ENCODE measurements around a stretch of chr21.

- RRBS: no CpG with 5 or more reads among the region's 1 CpG
CAGE:
- cytosol, long polyA plus RNA: no peak
- long polyA plus RNA: no peak
- nucleus, long polyA plus RNA: no peak
These were observed 809.8 kb downstream of the USP25 start for GRCh38 chr21:16539706-16539905.

GRCh38 chr21:17425872-17426179 lies 87.0 kb upstream of the CXADR start:
- RRBS: no CpG with 5 or more reads among the region's 1 CpG
CAGE:
- cytosol, long polyA plus RNA: no peak
- long polyA plus RNA: no peak
- nucleus, long polyA plus RNA: no peak

DNA sequence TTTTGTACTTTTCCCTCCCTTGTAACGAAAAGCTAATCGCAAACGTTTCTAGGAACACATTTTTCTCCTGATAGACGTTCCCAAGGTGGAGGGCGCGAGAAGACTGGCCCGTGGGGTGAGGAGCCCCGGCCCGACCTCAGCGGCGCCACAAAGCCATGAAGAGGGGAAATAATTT lies 978 bp downstream of the BTG3 start:
- RRBS: no CpG with 5 or more reads among the region's 11 CpGs
CAGE:
- cytosol, long polyA plus RNA: no peak
- long polyA plus RNA: no peak
- nucleus, long polyA plus RNA: no peak

DNA sequence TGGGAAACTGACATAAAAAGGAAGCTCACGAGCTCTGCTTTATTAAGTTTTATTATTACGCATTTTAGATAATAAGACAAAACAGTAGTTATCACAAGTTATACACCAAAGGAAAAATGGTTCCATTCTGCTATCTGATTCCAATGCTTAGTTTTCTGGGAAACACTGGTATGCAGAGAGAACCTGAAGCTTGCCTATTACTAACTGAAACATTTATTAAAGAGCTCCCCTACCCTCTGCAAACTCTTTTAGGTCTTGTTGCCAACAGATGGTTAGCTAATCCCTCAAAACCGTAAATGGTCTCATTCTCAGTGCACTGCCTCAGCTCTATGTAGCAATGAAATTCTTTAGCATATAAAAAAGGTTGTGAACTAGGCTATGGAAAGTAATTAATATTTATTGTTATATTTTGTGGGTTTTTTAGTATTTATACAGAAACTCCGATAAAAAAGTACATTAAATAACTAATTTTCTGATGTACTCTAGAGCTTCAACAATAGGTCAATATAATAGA lies 20.4 kb downstream of the C21orf91 start:
- RRBS: no CpG with 5 or more reads among the region's 4 CpGs
CAGE:
- cytosol, long polyA plus RNA: no peak
- long polyA plus RNA: no peak
- nucleus, long polyA plus RNA: no peak

GRCh38 chr21:17817924-17818530 lies 1.1 kb downstream of the C21orf91 start:
- RRBS: no CpG with 5 or more reads among the region's 4 CpGs
CAGE:
- cytosol, long polyA plus RNA: no peak
- long polyA plus RNA: no peak
- nucleus, long polyA plus RNA: no peak

- RRBS: no CpG with 5 or more reads among the region's 16 CpGs
CAGE:
- cytosol, long polyA plus RNA: no peak
- long polyA plus RNA: no peak
- nucleus, long polyA plus RNA: no peak
These were observed 1144.4 kb upstream of the NCAM2 start for GRCh38 chr21:19853675-19854396.

DNA sequence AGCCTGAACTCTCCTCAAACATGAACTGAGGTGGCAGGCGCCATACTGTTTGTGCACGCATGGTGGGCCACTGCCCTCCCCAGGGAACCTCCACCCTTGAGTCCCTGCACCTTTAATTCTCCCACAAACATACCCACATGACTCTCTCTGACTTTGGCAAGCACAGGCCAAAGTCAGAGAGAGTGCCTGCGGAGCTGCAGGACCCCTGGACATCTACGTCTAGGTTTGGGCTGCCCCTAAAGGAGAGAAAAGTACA lies 260.4 kb downstream of the NCAM2 start:
- RRBS: no CpG with 5 or more reads among the region's 4 CpGs
CAGE:
- cytosol, long polyA plus RNA: no peak
- long polyA plus RNA: no peak
- nucleus, long polyA plus RNA: no peak

DNA sequence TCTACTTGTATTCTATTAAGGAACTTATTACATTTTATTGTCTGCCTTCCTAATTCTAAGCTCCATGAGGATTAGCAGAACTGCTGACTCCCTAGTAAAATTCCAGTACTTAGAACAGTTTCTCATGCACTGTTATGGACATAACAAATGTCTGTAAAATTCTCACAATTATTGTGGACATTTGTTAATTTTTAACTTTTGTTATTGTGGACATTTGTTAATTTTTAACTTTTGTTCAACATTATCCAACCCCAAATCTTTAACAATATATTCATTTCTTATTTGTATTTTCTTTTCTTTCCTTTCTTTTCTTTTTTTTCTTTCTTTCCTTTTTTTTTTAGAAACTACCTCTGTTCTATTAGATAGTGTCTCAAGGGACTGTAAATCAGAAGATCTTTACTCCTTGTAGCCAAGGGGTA lies 1064.6 kb downstream of the NCAM2 start:
CAGE:
- cytosol, long polyA plus RNA: no peak
- long polyA plus RNA: no peak
- nucleus, long polyA plus RNA: no peak

GRCh38 chr21:25879130-25879380 lies 144.3 kb downstream of the GABPA start:
- RRBS: no CpG with 5 or more reads among the region's 2 CpGs
CAGE:
- cytosol, long polyA plus RNA: no peak
- long polyA plus RNA: no peak
- nucleus, long polyA plus RNA: no peak

DNA sequence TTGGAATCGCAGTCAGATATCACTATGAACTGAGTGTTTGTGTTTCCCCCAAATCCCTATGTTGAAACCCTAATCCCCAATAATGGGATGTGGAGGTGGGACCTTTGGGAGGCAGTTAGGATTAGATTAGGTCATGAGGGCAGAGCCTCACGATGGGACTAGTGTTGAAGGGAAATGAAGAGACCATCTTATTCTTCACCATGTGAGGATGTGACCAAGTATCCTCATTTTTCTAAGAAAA lies 144.5 kb downstream of the GABPA start:
- RRBS: no CpG with 5 or more reads among the region's 2 CpGs
CAGE:
- cytosol, long polyA plus RNA: no peak
- long polyA plus RNA: no peak
- nucleus, long polyA plus RNA: no peak

DNA sequence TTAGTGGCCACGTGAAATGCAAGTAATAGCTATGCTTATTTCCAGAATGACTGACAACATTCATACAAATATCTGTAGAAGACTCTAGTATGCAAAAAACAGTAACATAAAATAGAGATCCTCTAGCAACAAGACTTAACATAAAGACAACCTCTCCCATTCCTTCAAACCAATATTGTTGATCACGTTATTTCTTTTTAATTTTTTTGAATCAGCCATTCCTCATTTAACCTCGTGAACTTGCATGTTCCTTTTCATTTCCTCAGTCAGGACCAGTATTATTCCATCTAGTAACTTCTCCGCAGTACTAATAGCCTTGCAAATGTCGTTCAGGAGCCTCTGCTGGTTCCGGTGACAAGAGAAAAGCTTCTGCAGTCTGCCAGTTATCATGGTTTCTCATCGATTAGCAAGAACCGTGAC lies 3.1 kb downstream of the APP start:
- RRBS: no CpG with 5 or more reads among the region's 8 CpGs
CAGE:
- cytosol, long polyA plus RNA: no peak
- long polyA plus RNA: no peak
- nucleus, long polyA plus RNA: no peak

DNA sequence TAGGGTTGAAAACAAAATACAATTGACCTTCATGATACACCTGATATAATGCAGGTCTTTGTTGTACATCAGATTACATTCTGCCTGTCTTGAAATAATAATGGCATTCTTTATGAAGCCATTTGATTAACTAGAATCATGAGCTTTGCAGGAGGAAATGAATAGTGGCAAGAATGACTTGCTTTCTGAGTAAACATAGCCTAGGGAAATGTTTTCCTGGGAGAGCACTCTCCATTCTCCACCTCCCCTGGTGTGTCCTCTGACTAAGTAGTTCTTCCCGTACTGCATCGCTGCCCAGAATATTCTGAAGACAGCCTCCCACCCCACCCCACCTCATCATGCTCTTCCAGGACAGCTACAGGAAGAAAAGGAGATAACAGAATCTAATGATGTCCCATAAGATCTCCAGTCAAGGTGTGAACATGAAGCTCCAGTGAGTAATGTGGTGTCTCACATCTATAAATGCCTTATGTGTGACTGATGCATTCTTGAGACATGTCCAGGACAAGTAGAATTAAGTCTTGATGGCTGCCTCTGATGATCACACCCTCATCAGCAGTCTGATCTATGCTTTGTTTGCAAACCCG lies 183.2 kb downstream of the CYYR1 start:
- RRBS: no CpG with 5 or more reads among the region's 3 CpGs
CAGE:
- cytosol, long polyA plus RNA: no peak
- long polyA plus RNA: no peak
- nucleus, long polyA plus RNA: no peak

- RRBS: no CpG with 5 or more reads among the region's 7 CpGs
CAGE:
- cytosol, long polyA plus RNA: no peak
- long polyA plus RNA: no peak
- nucleus, long polyA plus RNA: no peak
These were observed 11.4 kb downstream of the ADAMTS1 start for GRCh38 chr21:26833608-26834355.

DNA sequence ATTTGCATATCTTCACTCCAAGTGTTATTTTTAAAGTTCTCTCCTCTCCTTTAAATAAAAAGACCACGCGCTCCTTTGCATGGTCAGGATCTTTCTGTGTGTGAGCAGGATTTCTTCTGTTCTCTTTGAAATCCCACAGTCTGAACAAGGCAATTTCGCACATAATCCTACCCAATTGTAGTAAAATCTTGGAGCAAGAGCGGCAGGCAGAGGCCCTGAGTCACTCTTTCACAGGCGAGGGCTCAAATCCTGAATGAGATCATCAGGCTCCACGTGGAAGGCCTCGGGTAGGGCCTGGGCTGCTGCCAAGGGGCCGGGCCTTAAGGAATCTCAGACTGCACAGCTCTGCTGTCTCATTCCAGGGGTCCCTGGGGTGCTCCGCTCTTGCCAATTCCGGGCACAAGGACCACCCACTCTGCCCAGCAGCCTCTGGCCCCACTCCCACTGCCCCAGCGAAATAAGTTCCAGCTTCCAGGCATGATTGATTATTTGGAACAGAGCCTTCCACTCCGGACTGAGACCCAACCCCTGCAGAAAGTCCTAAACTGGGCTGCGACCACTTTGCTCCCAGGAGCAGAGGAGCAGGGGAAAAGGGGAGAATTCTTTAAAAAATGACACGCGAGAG lies 2.3 kb downstream of the ADAMTS1 start:
- RRBS: 9% methylated on average over 4 of the region's 15 CpGs
CAGE:
- cytosol, long polyA plus RNA: no peak
- long polyA plus RNA: no peak
- nucleus, long polyA plus RNA: no peak

DNA sequence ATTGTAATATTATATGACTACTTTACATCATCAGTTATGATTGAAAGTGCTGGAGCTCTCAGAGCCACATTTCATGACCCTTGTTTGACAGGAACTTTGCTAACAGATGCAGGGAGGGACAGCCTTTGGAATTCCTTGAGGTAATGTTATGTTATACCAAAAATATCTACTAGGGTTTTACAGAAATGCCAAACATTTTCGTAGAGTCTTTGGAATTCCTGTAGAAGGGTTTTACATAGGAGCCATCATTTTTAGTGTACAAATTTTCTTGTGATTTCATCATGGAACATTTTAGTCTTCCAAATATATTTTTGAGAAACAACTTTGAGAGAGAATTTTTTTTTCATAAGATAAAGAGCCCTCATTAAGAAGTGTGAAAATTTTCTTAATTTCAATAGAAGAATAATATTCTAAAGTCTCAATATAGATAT lies 57.5 kb upstream of the ADAMTS5 start:
- RRBS: no CpG with 5 or more reads among the region's 1 CpG
CAGE:
- cytosol, long polyA plus RNA: no peak
- long polyA plus RNA: no peak
- nucleus, long polyA plus RNA: no peak

GRCh38 chr21:27722008-27722571 lies 755.2 kb upstream of the ADAMTS5 start:
CAGE:
- cytosol, long polyA plus RNA: no peak
- long polyA plus RNA: no peak
- nucleus, long polyA plus RNA: no peak

DNA sequence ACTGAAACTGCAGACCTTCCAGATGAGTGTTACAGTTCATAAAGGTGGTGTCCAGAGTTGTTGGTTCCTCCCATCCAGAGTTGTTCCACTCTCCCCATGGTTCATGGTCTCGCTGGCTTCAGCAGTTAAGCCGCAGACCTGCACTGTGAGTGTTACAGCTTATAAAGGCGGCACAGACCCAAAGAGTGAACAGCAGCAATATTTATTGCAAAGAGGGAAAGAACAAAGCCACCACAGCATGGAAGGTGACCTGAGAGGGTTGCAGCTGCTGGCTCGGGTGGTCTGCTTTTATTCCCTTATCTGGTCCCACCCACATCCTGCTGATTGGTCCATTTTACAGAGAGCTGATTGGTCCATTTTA lies 917.8 kb upstream of the ADAMTS5 start:
- RRBS: no CpG with 5 or more reads among the region's 4 CpGs
CAGE:
- cytosol, long polyA plus RNA: no peak
- long polyA plus RNA: no peak
- nucleus, long polyA plus RNA: no peak

DNA sequence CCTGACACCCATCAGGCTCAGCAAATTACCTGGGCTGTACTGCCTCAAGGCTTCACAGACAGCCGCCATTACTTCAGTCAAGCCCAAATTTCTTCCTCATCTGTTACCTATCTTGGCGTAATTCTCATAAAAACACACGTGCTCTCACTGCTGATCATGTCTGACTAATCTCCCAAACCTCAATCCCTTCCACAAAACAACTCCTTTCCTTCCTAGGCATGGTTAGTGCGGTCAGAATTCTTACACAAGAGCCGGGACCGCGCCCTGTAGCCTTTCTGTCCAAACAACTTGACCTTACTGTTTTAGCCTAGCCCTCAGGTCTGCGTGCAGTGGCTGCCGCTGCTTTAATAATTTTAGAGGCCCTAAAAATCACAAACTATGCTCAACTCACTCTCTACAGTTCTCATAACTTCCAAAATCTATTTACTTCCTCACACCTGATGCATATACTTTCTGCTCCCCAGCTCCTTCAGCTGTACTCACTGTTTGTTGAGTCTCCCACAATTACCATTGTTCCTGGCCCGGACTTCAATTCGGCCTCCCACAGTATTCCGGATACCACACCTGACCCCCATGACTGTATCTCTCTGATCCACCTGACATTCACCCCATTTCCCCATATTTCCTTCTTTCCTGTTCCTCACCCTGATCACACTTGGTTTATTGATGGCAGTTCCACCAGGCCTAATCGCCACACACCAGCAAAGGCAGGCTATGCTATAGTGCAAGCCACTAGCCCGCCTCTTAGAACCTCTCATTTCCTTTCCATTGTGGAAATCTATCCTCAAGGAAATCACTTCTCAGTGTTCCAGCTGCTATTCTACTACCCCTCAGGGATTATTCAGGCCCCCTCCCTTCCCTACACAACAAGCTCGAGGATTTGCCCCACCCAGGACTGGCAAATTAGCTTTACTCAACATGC lies 720.4 kb downstream of the N6AMT1 start:
- RRBS: no CpG with 5 or more reads among the region's 15 CpGs
CAGE:
- cytosol, long polyA plus RNA: no peak
- long polyA plus RNA: no peak
- nucleus, long polyA plus RNA: no peak

- RRBS: no CpG with 5 or more reads among the region's 6 CpGs
CAGE:
- cytosol, long polyA plus RNA: no peak
- long polyA plus RNA: no peak
- nucleus, long polyA plus RNA: no peak
These were observed 79.4 kb downstream of the N6AMT1 start for GRCh38 chr21:28805703-28806307.

DNA sequence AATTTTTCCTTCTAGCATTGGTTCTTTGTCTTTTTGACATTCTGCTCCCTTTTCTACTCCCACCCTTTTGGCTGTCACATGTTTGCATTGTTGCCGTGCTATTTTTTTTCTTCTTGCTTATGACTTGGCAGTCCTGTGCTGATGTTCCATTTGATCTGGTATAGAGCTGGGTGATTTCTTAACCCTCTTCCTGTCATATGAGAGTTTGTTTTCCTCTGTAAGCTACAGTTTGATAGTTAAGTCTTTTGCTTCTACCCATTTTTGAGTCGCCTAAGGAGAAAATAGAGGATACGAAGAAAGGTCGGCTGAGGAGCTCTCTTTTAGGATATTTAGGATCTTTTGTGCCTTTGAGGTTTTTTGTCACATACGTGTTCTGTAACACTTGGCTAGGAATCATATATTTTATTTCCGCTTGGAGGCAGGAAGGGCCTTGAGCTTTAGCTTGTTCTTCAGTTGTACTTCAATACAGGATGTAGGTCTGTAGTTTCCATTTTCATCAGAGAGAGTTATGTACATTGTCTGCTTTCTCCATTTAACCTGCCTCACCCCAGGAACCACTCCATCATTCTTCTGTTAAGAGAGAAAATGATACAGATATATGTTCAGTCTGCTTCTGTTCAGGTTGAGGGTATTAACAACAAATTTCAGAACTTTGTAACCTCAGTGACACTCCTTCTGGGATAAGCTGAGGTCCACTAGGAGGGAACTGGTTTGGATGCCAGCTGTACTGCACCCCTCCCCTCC lies 150.7 kb downstream of the BACH1 start:
- RRBS: no CpG with 5 or more reads among the region's 6 CpGs
CAGE:
- cytosol, long polyA plus RNA: no peak
- long polyA plus RNA: no peak
- nucleus, long polyA plus RNA: no peak